A375 (cell line): ENCODE results near the genes ACTRT3, PRKCI and SLC2A2.

DNA sequence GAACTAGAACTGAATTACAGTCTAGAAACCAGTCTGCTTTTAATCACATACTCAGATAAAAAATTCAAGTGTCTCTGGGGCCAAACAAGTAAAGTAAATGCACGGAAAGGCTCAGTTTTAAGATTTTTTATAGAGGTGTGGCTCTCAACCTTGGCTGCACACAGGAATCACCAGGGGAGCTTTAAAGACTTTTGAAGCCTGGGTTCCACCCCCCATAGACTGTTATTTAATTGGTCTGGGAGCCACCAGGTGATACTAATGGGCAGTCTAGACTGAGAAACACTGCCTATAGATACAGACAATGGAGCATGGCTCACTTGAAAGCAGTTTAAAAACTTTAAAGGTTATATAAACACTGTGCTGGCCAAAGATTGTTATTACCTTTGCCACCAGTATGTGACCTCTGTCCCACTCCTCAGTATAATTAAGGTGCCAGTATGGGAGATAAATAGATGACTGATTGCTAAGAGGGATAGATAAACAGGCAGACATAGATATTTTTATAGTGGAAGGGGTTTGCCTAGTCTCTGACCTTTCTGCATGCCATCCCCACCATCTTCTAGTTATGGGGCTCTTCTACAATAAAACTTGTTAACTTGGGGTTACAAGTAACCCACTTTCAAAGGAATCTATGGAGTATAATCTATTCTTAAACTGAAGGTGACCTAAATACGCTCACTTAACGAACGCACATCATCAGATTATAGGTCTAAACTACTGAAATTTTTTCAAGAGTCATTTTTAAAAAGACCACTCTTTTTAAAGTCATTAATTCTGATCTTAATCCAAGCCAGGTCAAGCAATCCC, 3.7 kb downstream of the GOLIM4 start:
- RAMPAGE, long total RNA: no peak

DNA sequence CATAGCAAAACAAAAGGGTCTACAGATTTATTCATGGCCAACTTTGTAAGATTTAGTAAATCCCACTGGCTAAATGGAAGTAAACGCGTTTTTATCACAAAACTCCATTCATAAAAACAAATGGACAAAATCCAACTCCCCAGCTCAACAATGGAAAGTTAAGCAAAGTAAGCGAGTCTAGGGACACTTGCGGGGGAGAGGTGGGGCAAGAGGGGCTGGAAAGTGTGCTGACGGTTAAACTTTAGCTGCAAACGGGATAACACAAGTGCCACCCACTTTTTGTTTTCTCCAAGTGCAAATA, 515.1 kb downstream of the MECOM start:
- RAMPAGE, long total RNA: no peak

DNA sequence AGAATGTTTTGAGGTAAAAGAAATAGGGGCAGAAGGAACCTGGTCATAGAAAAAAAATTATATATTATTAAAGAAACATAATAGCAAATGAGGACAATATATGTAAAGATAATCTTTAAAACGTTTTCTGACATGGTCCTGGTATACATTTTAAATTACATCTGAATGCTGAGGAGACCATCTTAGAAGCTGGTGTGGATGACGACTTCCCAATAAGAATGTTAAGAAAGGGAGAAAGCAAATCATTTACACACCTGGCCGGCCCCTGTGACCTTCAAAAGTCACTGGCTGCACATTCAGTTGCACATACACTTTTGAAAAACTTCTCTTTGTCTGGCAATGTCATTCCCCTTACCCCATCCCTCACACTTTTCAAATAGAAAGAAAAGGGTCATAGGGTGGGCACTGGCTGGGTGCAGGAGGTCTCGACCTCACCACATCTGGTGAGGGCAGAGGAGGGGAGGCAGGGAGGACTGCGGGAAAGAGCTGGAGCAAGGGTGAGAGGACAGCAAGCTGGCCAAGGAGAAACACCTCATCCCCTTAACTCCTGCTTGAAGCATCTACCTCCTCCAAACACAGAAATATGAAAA, 391.0 kb downstream of the MECOM start:
- RAMPAGE, long total RNA: no peak

GRCh38 chr3:169660634-169661749, 2.5 kb downstream of the MECOM start:
- RAMPAGE, long total RNA: no peak

DNA sequence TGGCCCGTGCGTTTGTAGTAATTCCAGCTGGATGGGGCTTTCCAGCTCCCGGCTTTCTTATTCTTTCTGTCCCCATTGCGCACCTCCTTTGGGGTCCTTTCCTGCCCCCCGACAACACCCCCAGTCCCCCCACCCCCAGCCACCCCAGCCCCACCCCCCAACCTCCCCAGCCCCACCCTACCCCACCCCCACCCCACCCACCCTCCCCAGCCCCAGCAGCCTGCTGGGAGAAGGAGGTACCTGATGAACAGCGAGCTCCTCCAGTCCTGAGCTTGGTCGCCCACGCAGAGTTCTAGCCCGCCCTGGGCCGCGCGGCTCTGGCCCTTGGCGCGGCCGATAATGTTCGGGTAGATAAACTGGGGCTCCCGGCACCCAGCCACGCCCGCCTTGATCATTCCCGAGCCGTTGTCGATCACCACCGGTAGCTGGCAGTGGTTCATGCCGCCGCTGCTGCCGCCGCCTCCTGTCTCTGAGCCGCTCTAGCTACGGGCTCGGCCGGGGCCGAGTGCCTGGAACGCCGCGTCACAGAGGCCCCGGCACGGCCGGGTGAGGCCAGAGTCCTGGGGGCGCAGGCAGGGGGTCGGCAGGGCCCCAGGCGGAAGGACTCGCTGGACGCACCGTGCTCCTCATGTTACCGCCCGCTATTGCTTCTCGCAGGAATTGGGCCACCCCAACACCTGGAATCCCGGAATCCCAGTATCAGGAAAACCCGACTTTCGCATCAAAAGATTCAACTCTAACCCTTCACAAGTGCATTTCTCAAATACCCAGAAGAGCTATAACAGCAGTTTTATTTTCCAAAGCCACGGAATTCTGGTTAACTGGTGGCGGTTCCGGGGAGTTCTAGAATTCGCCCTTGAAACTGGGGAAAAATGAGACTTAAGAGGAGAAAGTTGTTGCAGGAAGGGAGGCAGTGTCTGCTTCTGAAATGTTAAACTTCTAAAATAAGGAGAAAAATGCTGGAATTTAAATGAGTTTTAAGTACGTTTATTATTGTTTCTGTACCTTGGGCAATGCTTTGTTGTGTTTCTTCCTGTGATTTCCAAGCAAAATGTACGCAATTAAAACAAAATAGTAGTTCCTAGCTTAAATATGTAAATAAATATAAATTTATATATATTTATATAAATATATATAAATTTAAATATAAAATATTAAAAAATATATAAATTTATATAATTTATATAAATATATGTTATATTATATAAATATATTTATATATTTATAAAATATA, at the start of gene ACTRT3:
Gene ACTRT3, minus strand, starts transcription at position 481 of the 1,234 bp plus-strand sequence.
- RAMPAGE, long total RNA: no peak

DNA sequence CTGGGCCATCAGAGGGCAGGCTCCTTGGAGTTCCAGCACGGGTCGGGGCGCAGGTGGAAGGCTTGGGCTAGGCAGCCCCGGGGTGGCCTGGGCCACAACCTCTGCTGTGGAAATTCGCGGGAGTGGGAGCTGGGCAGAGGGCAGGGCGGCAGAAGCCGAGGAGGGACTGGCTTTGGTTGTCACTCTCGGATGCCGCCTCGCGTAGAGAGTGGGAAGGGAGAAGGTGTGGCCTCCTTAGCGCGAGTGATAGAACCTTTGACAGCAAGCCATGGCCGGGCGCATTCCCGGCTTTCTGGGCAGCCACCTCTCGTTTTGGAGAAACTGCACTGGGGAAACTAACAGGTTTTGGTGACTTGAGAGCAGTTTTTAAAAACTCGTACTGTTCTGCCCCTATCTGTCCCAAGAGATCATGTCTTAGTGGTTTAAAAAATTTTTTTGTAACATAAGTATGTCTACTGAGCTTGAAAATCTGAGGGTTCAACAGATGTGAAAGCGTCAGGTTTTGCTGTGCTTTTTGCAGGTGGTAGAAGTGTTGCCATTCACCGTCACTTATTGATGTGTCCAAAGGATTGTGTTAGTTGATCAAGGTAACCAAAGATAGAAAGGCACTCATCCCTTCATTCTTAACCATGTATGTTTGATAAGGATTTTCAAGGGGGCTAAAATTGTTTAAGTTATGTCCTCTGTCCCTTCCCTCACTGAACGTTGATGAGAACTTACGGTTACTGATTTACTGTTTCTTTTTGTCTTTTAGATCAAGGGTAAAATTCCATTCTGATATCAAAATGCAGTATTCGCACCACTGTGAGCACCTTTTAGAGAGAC, 527 bp downstream of the MYNN start:
- RAMPAGE, long total RNA: no peak

DNA sequence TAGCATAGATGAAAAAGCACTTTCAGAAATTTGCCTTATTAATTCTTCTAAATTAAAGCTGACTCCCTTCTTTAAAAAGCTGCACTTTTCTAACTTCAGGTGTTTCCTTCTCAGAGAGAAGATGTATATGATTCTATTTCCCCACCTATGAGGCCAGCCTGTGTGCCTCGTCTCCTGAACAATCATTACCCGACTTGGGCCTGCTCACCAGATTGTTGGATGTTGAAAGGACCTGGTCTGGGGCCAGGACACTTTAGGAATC, 16.8 kb upstream of the LRRC31 start:
- RAMPAGE, long total RNA: no peak

DNA sequence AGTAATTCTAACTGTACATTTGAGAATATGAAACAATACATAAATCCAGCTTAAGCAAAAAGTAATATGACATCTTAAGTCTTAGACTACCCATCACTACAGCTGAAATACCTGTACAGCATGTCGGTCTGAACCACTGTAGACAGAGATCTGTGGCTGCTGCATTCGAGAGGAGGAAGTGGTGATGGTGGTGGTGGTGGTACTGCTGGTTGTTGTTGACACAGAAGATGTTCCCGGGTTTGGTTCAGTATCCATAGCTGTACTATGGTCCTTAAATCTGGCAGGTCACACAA, 2.9 kb downstream of the PHC3 start:
- RAMPAGE, long total RNA: no peak

- RAMPAGE, long total RNA: no peak
Measured at GRCh38 chr3:170180614-170181180, 836 bp downstream of the PHC3 start.

DNA sequence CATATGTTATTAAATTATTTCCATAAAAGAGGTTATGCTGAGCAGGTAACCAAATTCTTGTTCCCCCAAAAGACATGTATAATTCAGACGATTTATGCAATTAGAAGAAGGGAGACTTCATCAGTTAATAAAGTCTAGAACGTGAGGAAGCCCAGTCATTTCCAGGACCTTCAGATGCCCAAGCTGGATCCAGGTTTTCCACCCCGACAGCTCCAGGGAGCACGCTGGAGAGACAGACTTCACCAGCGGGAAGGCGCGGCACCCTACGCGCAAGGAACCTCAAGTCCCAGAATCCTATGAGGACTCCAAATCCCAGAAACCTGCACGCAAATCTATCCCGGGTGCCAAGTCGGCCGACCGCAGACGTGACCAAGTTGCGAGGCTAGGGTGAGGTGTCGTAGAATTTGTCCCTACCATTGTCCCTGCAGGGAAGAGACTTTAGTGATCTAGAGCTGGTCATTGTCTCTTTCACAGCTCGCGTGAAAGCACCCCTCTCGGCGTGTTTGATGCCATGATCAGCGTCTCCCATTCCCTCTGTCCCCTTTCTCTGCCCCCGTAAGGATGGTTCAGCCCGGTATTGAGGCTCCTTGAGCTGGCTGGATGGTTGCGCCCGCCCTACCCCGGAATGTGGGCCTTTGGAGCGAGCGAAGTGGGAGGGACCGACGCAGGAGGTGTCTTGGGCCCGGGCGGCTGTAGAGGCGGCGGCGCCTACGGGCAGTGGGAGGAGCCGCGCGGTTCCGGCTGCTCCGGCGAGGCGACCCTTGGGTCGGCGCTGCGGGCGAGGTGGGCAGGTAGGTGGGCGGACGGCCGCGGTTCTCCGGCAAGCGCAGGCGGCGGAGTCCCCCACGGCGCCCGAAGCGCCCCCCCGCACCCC, at the start of gene PRKCI:
Gene PRKCI, plus strand, starts transcription at position 662 of the 874 bp plus-strand sequence.
- RAMPAGE, long total RNA: no peak

- RAMPAGE, long total RNA: no peak
Measured at GRCh38 chr3:170357810-170358726, 553 bp downstream of the SKIL start.

GRCh38 chr3:171026381-171027294, at the start of gene SLC2A2:
Gene SLC2A2 (minus strand): TSS chr3:171026720.
- RAMPAGE, long total RNA: no peak

DNA sequence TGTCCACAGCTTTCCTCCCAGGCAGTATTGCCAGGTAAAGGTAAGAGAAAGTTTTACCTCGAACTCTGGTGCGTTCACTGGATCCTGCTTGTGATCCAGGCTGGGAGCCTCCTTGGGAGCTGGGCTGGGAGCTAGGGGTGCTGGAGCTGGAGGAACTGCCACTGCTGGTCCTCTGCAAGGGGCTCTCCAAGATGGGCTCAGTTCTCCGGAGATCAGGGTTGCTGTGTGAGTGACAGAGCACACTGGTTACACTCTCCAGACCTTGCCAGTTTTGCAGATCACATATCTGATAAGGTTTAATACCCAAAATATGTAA, 84.1 kb upstream of the SLC2A2 start:
- RAMPAGE, long total RNA: no peak

DNA sequence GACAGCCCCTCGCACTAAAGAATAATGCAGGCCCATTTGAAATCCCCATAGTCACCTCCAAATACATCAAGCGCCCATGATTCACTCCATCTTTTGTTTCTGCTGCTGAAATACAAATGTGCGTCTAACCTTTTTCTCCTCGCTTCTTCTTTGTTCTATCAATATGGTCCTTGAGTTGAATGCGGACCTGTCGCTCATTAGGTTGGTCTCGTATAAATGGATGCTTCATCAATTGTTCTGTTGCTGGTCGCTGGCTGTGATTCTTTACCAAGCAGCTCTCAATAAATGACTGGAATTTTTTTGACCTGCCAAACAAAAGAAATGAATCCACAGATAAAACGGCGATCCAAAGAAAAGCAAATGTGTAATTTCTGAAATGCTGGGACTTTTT, 140.4 kb upstream of the SLC2A2 start:
- RAMPAGE, long total RNA: no peak

- RAMPAGE, long total RNA: no peak
Measured at GRCh38 chr3:171776001-171776468, 34.2 kb downstream of the PLD1 start.

- RAMPAGE, long total RNA: no peak
Measured at GRCh38 chr3:171779270-171779687, 31.0 kb downstream of the PLD1 start.

- RAMPAGE, long total RNA: no peak
Measured at GRCh38 chr3:171801930-171802589, 8.2 kb downstream of the PLD1 start.

DNA sequence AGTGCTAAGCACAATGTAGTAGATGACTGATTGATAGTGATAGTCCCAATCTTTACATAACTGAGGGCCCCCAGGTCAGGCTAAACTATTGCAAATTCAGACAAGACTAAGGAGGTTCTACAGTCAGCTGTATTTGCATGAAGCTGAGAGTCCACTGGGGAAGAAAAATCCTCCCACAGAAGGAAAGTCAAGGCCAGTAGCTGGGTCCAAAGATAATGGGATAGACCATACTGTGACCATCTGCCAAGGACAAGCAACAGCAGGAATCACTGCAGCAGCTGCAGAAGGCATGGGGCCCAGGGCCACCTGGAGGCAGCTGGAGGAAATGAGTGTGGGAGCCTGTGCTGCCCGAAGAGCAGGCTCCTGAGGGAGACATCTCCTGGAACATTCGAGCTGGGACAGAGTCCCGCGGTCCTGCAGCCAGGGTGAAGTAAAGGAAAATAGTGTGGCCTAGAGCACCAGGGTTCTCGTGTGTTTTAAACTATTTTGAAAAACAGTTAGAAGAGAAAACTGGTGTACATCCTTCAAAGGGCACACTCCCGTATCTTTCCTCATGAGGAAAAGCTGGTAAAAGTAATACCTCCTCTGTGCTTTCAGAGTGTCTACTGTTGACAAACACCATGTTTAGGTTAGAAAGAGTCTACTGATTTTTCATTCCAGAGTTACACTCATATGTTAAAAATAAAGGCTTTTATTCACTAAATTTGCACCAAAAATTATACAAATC, 13.2 kb upstream of the TMEM212 start:
- RAMPAGE, long total RNA: no peak

DNA sequence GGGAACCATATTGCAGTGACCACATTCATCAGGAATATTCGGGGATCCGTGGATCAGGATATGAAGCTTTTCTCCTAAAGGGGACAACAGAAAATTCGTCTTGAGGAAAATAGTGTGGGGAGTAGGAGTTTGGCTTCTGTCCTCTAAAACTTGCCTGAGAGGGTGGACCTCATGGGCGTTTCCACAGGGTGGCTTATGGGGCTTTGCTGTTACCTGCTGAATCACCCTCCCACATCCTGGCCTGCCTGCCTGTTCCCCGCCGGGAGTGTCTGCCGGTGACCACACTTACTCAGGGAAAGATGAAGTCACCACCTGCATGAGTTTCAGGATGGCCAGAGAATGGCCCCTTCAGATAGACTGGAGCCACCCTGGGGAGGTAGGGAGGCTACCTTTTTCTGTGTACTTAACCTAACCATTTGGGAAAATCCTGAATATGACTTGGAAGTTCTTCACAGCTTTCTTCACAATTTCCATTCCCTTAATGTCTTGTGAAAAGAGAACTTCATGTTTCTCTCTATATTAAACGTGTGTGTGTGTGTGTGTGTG, 78.4 kb upstream of the FNDC3B start:
- RAMPAGE, long total RNA: no peak

GRCh38 chr3:172051256-172052415, 12.3 kb downstream of the FNDC3B start:
- RAMPAGE, long total RNA: no peak